T47D (cell line): ENCODE data around the gene NECAP2.

DNA sequence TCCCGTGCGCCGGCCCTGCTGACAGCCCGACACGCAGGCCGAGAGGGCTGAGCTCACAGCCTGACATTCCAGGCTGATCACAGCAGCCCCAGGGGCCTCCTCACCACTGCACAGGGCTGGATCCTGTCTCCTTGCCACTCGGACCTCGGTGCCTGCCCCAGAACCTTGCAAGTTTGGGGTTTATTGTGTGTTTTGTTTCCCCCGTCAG is 222 bp upstream of the HSPB7 start:
- RRBS, result no CpG with 5 or more reads among the region's 9 CpGs

DNA sequence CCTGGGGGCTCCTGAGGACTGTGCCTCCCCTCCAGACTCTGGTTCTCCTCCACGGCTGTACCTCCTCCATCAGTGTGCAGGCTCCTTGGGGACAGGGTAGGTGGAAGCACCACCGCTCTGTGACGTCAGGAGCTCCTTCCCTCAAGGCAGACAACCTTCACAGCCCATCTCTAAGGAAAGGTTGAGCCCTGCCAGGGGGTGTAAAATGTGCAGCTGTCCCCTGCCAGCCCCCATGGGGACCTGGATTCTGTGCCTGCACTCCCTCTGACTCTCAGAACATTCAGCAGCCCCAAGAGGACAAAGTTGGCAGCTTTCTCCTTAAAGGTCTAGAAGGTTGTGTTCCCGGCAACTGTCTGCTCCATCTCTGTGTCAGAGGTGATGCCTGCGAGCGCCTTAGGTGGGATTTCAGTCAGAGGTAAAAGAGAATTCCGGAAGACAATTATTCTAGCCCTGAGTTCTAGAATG is 558 bp upstream of the HSPB7 start:
- RRBS, result 77% methylated on average over 2 of the region's 7 CpGs

DNA sequence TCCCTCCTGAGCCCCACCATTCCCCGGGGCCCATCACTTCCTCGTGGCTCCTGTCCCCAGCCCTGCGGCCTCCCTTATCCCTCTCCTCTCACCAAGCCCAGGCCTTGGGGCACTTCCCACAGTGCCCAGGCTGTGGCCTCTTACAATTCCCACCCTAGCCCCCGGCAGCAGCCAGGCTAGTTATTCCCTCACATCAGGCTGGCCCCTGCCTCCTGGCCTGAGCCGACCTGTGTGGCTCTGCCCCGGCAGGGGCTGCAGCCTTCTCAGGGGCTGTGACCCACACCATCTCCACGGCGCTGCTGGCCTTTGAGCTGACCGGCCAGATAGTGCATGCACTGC is 8.3 kb downstream of the CLCNKA start:
- RRBS, result 76% methylated on average over 3 of the region's 9 CpGs

DNA sequence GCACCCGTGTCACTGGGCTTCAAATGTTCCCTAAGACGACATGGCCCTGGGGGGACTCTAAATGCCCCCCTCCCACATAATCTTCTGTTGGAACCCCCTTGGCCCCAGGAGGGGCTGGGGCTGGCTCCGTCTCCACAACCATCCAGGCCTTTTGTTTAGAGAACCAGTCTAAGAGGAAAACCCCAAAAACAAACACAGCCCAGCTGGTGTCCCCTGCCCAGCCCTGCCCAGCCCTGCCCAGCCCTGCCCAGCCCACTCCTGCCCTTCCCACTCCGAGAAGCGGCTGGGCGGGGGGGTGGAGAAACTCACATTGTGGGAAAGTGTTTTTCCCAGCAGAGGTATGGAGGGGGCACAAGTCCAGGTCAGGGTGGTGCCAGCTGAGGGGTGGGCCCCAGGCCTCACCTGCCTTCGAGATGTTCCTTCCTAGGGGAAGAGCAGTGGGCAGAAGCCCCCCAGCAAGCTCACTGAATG is 10.0 kb upstream of the FAM131C start:
- RRBS, result no CpG with 5 or more reads among the region's 7 CpGs

GRCh38 chr1:16112035-16112470 is 38.6 kb upstream of the FAM131C start:
- RRBS, result no CpG with 5 or more reads among the region's 10 CpGs

GRCh38 chr1:16115203-16116459 is 40.2 kb downstream of the EPHA2 start:
- RRBS, result no CpG with 5 or more reads among the region's 29 CpGs

- RRBS, result 4% methylated on average over 9 of the region's 24 CpGs
These were observed 10.7 kb downstream of the EPHA2 start for GRCh38 chr1:16144888-16145862.

- RRBS, result no CpG with 5 or more reads among the region's 9 CpGs
These were observed 4.8 kb downstream of the SZRD1 start for GRCh38 chr1:16371748-16372274.

DNA sequence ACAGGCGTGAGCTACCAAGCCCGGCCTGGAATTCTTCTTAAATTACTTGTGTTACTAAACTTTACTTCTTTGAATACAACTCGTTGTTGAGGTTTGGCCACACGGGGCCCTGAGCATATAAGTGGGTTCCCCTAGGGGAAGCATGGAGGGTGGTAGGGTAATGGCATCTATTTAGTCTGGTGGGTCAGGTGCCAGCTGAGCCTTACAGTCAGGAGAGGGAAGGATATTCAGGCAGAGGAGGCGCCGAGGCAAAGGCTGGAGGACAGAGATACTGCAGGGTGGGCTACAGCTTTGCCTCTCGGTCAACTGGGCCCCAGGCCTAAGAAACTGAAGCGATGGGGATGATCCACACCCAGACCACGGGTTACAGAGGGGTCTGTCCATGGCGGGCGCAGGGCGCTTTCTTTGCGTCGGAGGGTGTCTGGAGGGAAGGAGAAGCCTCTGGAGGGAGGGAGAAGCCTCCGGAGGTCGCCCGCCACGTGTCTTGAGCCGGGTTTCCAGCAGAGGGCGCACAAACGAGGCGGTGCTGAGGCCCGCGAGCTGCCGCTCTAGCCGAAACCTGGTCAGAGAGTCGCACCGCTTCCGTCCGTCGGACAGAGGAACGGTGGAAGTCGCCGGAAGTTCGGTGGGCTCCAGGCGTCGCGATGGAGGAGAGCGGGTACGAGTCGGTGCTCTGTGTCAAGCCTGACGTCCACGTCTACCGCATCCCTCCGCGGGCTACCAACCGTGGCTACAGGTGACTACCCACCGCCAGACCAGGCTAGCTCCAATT is at the start of gene NECAP2:
TSS of gene NECAP2 (plus strand) at position 607 of the 772 bp plus-strand sequence.
- RRBS, result 0% methylated on average over 10 of the region's 48 CpGs

DNA sequence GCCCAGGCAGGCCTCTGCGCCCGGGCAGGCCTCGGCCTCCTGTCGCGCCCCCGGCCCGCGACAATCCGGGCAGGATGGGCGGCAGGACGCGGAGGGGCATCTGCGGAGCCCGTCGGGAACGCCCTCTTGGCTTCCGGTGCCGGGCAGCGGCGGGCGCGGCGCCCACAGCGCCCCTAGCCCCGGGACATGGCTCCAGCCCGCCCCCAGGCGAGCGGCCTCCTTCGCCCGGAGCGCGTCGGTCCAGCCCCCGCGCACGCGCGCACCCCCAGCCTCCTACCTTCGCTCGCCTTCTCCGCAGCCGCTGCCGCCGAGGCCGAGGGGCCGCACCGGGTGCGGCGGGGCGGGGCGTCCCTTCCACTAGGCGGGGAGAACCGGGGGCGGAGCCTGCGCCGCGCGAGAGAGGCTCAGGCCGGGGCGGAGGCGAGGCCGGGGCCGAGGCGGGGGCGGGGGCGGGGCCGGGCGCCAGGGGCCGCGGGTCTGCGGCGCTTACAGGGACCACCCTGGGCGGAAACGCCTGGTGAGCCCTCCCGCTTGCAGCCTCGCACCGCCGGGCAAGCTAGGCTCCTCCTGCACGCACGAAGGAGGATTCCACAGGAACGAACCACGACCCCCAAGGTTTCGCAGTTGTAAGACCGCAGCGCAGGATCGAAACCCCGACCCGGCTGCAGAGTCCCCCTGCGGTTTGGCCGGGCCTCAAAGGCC is 58.6 kb downstream of the NECAP2 start:
- RRBS, result 1% methylated on average over 59 of the region's 90 CpGs

- RRBS, result no CpG with 5 or more reads among the region's 5 CpGs
These were observed 165.5 kb downstream of the NECAP2 start for GRCh38 chr1:16606027-16606459.

GRCh38 chr1:16616836-16617805 is 176.6 kb downstream of the NECAP2 start:
- RRBS, result no CpG with 5 or more reads among the region's 22 CpGs

DNA sequence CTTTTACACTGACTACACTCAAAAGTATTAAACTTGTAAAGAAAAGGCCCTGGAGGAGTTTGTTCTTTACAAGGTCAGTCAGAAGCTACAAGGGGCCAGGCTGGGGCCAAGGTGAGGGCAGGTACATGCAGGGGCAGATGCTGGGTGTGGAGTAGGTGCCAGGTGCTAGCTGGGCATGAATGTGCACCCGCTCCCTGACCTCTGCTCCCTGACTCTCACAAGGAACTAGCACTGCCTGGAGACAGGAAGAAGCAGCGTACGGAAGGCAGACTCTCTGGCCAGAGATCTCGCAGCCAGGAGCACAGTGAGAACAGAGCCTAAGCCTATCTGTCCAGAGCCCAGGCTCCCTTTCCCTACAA is 201.8 kb downstream of the NECAP2 start:
- RRBS, result no CpG with 5 or more reads among the region's 4 CpGs

- RRBS, result no CpG with 5 or more reads among the region's 33 CpGs
These were observed 235.8 kb upstream of the CROCC start for GRCh38 chr1:16685816-16686384.

- RRBS, result 70% methylated on average over 5 of the region's 29 CpGs
These were observed 225.2 kb upstream of the CROCC start for GRCh38 chr1:16696503-16696948.

- RRBS, result no CpG with 5 or more reads among the region's 40 CpGs
These were observed 16.6 kb upstream of the CROCC start for GRCh38 chr1:16904689-16906022.

DNA sequence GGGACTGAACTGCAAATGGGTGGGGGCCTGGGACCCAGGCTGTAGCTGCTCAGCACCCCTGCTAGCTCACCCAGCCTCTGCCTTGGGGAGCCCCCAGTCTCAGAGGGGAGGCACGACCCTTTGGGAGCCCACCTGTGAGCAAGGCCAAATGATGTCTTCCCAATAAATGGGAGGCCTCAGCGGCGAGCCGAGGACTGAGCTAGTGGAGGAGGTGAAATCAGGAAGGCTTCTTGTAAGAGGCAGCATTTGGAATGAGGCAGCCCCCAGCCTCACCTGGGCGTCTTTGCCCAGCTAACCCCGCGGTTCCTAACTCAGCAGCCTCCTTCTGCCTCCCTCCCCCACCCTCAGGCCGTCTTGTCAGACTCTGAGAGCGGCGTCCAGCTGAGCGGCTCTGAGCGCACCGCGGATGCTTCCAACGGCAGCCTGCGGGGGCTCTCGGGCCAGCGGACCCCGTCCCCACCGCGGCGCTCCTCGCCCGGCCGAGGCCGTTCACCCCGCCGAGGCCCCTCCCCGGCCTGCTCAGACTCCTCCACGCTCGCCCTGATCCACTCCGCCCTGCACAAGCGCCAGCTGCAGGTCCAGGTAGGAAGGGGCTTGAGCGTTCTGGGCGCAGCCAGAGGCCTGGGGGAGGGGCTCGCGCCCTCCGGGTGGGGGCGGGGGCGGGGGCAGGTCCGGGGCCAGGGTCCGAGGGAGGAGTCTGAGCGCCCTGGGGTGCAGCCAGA is 17.0 kb downstream of the CROCC start:
- RRBS, result no CpG with 5 or more reads among the region's 43 CpGs

GRCh38 chr1:16980991-16981345 is 548 bp upstream of the MFAP2 start:
- RRBS, result no CpG with 5 or more reads among the region's 6 CpGs

- RRBS, result no CpG with 5 or more reads among the region's 4 CpGs
These were observed 8.2 kb downstream of the SDHB start for GRCh38 chr1:17045718-17045995.

- RRBS, result no CpG with 5 or more reads among the region's 24 CpGs
These were observed 1.4 kb downstream of the PADI2 start for GRCh38 chr1:17117452-17118737.